Melanocyte of skin (primary cell): Measurements from ENCODE around the genes DDX19B, FCSK and MTSS2.

GRCh38 chr16:69639240-69639947, 73.6 kb downstream of the NFAT5 start:
- CAGE, long polyA plus RNA, 2 experiments, result no peak in any of the 2 experiments

- CAGE, long polyA plus RNA, 2 experiments, result no peak in any of the 2 experiments
Measured at GRCh38 chr16:69697198-69698169, 28.9 kb downstream of the NQO1 start.

DNA sequence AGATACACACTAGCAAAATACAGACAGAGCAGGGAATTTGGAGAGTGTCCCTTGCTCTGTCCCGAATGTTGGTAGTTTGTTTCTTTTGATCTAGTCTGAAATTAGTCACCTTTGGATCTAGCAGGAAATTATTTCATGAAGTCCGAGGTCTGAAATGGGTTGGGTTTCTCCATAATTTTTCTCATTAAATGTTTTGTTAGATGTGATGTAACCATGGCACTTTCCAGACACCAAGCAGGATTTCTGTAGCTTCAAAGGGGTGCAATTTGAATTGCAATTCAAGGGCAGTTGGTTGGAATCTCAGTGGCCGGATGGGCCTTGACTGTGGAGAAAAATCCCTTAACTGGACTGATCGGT, 78.5 kb downstream of the WWP2 start:
- CAGE, long polyA plus RNA, 2 experiments, result no peak in any of the 2 experiments

DNA sequence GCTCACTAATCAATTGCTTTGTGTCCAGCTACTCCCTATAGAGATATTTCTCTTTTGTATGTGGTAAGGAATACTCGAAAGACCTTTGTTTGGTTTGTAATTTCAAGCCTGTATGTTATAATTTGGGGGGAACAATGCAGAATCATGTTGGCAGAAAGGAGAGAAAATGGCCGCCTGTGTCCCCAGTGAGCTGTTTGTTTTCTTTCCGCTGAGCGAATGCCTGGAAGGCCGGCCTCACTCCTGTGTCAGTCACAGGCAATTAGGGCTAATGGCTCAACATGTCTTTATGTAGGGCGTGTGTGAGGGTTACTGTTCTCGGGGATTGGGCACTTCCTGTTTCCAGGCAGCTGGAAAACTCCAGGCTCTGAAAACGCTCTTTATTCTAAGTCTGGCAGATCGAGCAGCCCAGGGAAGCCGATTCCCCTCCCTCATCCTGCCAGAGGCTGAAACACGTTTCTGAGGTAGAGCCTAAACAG, 60.7 kb upstream of the CLEC18A start:
- CAGE, long polyA plus RNA, 2 experiments, result no peak in any of the 2 experiments

- CAGE, long polyA plus RNA, 2 experiments, result no peak in any of the 2 experiments
Measured at GRCh38 chr16:69904526-69905264, 46.4 kb upstream of the CLEC18A start.

GRCh38 chr16:69924592-69925528, 26.3 kb upstream of the CLEC18A start:
- CAGE, long polyA plus RNA, 2 experiments, result no peak in any of the 2 experiments

DNA sequence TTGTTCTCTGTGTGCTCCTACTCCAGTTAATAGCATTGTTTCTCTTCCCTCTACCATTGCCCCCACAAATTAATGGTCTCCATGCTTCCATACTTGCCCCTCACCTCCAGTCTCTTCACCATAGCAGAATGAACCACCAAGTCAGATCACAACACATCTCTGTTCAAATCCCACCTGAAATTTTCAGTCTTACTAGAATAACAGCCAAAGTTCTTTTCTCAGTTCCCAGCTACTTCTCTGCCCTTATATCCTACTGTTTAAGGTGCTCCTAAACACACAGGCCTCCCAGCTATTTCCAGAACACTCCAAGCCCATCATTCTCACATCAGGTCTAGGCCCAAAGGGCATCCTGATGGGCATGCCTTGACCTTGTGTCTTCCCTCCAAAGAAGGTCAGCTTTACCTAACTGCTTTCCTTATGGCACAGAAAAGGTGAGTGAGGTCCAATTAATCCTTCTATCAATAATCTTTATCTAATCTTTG, 26.0 kb downstream of the EXOSC6 start:
- CAGE, long polyA plus RNA, 2 experiments, result no peak in any of the 2 experiments

DNA sequence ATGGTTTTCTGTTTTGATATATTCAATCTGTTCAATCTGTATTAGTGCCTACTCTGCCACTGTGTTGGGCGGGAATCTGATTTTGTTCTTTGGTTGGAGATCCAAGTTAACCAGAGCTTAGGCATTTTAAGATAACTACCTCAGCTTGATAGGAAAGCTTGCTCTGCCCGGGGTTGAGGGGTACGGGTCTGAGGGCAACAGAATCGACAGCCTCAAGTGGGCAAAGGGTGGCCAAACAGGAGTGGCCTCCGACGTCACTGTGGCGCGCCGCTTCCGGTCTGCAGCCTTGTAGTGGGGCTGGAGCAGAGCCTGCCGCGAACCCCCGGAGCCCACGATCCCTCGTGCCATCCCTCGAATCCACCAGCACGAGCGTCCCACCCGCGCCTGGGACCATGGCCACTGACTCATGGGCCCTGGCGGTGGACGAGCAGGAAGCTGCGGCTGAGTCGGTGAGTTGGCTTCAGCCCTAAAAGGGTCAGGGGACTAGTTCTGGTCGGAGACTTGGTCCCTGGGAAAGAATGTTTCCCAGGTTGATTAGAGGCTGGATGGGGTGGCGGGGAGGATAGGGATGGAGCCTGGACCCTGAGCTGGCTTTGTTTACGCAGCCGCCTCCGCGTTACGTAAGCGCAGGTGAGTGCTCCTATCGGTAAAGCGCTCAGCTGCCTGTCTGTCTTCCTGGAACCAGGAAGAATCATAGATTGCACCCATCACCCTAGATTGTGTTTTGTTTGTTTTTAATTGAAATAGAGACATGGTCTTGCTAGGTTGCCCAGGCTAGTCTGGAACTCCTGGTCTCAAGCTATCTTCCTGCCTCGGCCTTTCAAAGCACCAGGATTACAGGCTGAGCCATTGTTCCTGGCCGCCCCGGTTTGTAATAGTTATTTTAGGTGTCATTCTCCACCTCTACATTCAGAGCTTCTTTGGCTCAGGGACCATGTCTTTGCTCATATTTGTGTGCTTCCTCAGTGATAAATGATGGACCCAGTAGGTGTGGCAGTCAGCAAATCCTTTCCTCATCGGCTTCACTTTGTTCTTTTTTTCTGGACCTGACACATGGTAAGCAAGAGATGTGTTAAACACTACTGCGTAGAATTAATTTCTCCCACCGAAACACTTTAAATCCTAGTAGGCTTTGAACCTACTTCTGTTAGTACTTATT, at the start of gene DDX19B:
DDX19B (plus strand) TSS at position 281 of the 1,159 bp plus-strand sequence.
- CAGE, long polyA plus RNA, 2 experiments, result start-site peak on the plus strand in 1 of 2 experiments, centred at position 291 of the sequence, 30 to 40 reads per replicate

DNA sequence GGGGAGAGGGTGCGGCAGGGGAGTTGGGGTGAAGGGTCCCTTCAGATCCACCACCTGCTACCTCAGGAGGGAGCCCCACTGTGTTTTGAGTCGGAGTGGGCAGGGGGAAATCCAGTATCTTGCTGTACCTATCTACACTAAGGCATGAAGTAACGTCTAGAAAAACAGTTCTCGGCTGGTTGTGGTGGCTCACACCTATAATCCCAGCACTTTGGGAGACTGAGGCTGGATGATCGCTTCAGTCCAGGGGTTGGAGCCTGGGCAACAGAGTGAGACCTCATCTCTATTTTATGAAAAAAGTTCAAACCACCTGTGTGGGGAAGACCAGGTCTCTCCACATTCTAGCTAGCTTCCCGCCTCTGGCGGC, 29.9 kb downstream of the ST3GAL2 start:
- CAGE, long polyA plus RNA, 2 experiments, result no peak in any of the 2 experiments

GRCh38 chr16:70433245-70433892, 5.5 kb downstream of the ST3GAL2 start:
- CAGE, long polyA plus RNA, 2 experiments, result no peak in any of the 2 experiments

- CAGE, long polyA plus RNA, 2 experiments, result no peak in any of the 2 experiments
Measured at GRCh38 chr16:70450558-70451014, 3.8 kb upstream of the FCSK start.

DNA sequence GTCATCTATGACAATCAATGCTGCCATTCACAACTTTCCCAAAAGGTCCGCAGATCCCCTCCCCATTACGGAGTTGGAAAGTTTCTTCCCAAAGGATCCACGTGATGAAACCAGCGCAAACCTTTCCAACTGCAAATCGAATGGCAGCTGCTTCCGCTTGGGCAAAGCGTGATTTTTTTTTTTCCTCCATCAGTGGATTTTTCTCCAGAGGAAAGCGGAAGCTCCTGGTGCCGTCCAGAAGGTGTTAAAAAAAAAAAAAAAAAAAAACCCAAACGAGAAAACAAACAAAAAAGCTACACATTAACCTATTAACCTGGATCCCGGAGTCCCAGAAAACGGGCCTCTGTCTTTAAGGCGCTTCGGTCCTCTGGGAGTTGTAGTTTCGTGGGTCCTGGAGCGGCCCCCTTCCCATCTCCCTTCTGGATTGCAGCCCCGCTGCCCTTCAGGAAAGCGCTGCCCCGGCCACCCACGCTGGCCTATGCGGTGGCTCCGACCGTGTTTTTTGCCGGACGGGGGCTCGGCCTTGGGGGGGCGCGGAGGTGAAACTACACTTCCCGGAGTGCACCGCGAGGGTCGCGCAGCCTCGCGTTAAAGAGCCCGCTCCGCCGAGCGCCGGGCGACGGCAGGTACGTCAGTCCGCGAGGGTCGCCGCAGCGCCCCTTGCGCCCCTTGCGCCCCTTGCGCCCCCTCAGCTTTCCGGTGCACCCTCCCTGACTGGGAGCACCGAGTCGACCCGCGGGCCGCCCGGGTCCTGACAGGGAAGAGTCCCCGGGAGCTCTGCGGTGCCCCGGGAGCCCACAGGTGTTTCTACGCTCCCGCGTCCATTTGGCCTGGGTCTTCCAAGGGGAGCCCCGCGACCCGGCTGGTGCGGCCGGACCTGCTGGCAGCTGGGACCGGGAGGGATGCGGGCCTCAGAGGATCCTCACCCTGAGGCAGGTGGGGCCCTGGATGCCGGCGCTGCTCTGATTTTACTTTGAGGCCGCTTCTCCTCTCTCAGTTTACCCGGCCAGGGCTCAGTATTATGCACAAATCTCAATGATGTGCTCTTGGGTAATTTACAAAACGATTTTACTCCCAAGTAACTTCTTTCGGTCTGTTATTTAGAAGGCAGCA, at the start of gene FCSK:
FCSK (plus strand) TSS at position 591 of the 1,113 bp plus-strand sequence.
- CAGE, long polyA plus RNA, 2 experiments, result no peak in any of the 2 experiments

GRCh38 chr16:70618326-70619027, 27.9 kb upstream of the IL34 start:
- CAGE, long polyA plus RNA, 2 experiments, result no peak in any of the 2 experiments

- CAGE, long polyA plus RNA, 2 experiments, result no peak in any of the 2 experiments
Measured at GRCh38 chr16:70647051-70647250, 592 bp downstream of the IL34 start.

DNA sequence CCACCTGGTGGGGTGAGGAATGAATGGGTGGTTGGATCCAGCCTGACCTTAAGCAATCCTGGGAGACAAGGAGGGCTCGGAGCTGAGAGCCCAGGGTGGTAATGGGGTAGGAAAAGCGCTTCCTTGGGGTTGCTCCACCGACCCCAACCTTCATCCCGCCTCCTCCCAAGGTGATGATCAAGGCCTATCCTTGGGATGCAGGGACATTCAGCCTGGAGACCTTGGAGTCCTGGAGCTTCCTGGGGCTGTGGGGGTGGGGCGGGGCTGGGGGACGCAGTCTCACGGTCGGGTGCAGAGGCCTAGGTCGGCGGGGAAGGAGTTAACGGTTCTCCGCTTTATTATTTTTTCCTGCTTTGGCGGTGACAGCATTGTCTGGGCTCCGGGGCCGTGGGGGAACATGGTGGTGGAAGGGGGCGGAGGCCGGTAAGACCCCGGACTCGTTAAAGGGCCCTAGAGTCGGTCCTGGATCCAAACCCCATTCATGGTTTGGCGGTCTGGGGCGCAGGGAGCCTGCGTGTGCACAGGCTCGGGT, 834 bp downstream of the MTSS2 start:
- CAGE, long polyA plus RNA, 2 experiments, result no peak in any of the 2 experiments

- CAGE, long polyA plus RNA, 2 experiments, result no peak in any of the 2 experiments
Measured at GRCh38 chr16:70685485-70686506, at the start of gene MTSS2. Gene MTSS2 (minus strand): TSS chr16:70686053.

GRCh38 chr16:70687586-70688176, 1.8 kb upstream of the MTSS2 start:
- CAGE, long polyA plus RNA, 2 experiments, result no peak in any of the 2 experiments

DNA sequence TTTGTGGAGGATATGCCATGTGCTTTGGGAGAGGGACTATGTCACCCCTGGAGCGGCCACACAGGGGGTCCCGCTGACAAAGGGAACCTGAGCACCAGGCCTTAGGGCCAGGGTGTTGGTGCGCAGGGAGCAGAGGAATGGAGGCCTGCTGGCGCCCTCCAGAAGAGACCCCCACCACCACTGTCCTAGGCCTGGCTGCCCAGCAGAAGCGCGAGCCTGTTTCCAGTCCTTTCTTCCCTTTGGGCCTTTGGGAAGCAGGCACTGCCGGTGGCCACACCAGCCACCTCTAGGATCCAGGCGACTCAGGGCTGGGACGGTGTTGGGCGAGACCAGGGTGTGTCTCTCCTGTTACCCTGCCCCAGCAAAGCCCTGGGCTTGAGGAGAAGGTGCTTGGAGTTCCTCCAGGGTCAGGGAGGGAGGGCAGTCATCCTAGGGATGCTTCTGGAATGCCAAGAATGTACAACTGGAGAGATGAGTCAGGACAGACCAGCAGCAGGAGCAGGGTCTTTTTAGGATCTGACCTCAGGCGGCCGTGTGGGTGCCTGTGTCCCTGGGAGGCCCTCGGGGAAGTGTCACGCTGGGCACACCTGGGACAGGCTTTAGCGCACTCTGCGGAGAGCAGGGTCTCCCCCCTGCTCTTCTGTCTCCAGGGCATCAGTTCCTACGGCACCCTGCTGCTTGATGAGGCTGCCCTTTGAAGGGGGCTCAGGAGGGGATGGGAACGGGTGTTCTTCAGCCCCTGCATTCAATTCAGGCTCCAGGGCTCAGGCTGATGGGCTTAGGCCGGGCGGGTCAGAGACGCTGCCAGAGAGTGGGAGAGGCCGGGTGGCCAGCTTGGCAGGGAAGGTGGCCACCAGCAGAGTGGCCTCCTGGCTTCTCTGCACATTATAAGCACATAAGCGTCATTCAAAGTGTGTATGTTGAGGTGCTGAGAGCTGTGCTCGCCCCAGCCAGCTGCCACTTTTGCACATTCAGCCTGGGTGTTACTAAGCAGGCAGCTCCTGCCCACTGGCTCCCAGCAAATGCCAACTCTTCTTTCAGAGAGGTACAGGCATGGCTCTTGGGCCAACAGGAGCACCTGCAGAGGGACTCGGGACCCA, 8.3 kb upstream of the MTSS2 start:
- CAGE, long polyA plus RNA, 2 experiments, result no peak in any of the 2 experiments

- CAGE, long polyA plus RNA, 2 experiments, result no peak in any of the 2 experiments
Measured at GRCh38 chr16:70725767-70726387, 40.0 kb upstream of the MTSS2 start.

DNA sequence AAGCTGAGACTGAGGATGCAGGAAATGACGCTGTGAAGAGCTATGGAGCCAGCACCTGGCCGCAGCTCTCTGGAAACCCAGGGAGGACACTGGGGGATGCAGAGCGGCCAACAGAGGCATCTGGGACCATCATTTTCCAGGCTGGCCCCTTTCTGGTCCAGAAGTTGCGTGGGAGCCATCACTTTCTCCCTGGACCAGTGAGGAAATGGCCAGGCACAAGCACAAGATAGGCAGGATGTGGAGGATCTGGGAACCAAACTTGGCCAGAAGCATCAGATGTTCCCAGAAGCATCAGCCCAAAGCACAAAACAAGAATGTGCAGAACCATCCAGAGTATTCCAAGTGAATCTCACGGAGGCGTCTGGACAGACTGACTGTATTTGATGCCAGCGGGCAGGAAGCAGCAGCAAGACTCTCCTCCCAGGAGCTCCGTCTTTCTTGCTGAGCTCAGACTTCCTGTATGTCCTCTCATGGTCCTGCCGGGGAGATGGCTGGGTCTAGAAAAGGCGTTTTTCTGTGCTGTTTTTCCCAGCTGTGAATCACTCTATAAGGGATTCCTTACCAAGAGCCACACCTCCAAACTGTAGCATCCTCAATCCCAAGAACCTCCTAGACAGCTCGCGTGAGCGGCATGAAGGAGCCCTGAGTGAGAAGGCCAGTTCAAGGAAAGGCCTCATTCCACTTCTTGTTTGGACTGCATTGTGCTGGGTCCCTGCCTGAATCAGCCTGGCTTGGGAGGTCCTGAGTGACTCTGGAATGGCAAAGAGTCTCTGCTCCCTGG, 49.4 kb upstream of the MTSS2 start:
- CAGE, long polyA plus RNA, 2 experiments, result no peak in any of the 2 experiments